Hair follicular keratinocyte (primary cell): ENCODE data around the genes KLF17, RPS8 and UROD.

- RAMPAGE, long total RNA, result no peak
Observed at GRCh38 chr1:43947549-43948536, 1.1 kb downstream of the IPO13 start.

DNA sequence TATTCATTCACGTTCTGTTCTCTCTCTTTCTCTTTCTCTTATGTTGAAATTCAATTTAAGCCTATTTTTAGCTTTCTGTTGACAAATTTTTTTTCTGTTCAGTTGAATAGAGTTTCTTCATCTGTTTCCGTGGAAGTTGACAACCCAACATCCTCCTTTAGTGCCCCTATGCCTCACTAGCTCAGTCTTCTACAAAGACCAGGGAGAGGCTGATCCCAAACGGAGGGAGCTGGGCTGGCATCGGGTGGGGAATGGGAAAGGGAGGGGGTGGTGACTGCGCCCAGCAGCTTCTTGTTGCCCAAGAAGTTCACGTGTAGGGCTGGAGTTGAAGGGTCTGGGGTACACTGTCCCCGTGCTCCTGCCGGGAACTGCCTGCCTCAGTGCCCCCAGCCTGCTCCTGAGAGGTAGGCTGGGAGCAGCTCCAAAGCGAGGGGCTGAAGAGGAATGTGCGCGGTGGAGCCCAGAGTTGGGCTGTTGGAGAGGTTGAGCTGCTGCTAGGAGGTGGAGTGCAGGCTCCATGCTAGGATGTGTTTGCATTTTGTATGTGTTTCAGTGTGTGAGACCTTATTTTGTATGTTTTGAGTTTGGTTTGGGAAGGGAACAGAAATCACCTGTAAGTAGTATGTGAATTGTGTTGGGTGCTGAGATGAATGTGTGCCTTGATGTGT lies 5.3 kb upstream of the DPH2 start:
- RAMPAGE, long total RNA, result no peak

- RAMPAGE, long total RNA, result no peak
Observed at GRCh38 chr1:43975090-43975711, 441 bp downstream of the ATP6V0B start.

GRCh38 chr1:43992354-43992960 lies 1.1 kb downstream of the CCDC24 start:
- RAMPAGE, long total RNA, result no peak

- RAMPAGE, long total RNA, result no peak
Observed at GRCh38 chr1:44022071-44022381, 9.2 kb downstream of the SLC6A9 start.

- RAMPAGE, long total RNA, result no peak
Observed at GRCh38 chr1:44118559-44119367, at the start of gene KLF17. TSS of gene KLF17 (plus strand) at chr1:44118821.

- RAMPAGE, long total RNA, result no peak
Observed at GRCh38 chr1:44222621-44223534, 9.6 kb downstream of the DMAP1 start.

- RAMPAGE, long total RNA, result no peak
Observed at GRCh38 chr1:44237993-44238556, 24.8 kb downstream of the DMAP1 start.

DNA sequence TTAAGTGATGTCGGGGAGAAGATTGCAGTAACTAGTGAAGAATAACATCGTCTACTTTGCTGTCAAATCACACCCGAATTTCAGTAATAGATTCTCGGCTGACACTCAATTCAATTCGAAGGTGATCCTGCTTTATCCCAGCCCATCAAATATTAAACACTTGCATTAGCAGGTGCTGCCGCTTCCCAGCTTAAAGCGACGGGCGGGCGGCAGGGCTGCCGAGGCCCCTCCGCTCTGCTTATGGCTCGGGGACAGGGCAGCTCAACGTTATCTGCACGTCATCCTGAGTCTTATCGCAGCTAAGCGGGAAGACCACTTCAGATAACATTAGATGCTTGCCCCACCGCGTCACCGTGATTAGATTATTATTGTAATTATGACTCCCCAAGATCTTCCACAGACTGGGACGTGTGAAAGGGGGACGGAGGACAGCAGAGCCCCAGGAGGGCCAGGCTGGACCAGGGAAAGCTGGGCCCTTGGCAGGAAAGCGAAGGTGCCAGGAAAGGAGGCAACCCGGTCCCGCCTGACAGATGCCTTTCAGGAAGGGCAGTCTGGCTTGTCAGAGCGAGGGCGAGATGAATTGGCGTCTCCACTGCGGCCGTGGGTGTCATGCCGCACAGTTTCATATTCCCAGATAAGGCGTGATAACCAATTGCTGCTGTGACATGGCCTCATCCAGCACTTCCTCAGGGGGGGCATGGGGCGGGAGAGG lies 36.9 kb downstream of the DMAP1 start:
- RAMPAGE, long total RNA, result no peak

DNA sequence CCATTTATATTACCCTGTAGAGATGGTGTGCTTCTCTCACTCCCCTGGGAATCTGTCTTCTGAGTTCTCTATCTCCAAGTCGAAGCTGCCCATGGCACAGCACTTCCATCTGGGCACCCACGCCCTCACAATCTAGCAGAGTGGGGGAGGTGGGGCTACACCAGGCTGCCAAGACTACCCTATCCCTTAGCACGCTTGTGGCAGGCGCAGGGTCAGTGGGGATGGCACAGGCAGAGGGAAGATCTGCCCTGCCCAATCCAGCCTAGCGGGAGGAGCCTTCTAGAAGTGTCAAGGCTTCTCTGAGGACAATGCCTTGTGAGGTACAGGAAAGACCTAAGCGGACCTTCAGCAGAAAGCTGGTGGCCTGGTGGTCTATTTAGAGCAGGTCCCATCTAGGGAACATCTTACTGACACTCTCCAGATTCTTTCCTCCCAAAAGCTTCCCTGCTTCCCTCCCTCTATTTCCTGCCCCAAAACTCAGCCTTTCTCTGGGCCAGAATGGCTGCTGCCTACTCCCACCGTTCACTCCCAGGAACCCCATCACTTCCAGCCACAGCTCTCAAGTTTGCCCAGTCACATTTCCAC lies 49.2 kb downstream of the DMAP1 start:
- RAMPAGE, long total RNA, result no peak

DNA sequence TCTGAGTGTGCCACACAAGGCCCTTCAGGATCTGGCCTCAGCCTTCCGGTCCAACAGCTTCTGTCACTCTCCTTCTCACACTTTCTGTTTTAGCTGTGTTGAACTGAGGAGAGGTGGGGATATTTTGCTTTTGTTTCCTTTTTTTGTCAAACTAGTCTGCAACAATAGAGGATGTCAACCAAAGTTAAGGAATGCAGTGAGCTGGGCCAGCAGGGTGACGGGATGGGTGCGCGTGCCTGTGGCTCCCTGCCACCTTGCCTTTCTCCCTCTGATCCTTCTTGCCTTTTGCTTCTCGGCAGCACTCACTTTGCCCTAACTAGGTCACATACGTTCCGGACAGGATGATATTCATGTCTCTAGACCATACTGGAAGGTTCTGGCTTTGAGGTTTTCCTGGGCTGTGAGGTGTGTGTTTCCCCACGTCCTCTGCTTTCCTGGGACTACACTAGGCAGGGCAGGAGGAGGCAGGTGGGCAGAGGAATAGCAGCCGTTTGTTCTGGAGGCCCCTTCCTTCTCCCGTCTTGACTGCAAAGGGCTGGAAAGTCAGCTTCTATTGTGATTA lies 67.7 kb downstream of the RNF220 start:
- RAMPAGE, long total RNA, result no peak

DNA sequence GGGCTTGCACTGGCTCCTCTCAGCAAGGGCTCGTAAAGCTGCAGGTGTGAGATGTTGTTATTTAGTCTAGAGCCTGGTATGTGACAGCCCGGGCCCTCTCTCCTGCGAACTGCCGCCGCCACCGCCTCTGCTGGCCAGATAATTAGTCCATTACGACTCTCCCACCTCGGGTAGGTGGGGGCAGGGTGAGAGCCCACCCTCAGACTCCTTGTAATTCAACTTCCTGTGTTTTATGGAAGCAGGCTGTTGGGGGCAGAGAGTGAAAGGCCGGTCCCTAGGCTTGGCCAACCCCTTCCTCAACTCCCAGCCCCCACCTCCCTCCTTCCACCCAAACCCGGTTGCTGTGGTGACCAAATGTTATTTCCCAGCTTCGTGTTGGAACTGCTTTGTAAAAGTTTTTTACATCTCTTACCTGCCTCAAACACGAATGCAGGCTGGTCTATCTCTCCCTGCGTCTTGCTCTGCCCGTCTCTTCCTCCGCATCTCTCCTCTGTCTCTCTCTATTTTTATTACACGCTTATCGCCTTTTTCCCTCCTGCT lies 119.2 kb downstream of the RNF220 start:
- RAMPAGE, long total RNA, result no peak

DNA sequence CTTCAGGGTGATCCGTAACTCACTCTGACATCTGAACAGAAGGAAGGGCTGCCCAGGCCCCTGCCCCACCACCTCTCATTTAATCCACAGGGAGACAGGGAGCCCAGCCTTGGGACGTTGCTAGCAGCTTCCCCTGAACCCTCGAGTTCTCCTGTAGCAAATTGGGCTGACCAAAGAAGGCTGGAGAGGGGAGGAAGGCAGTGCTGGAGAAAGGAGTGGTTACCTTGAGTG lies 131.7 kb downstream of the TMEM53 start:
- RAMPAGE, long total RNA, result no peak

- RAMPAGE, long total RNA, result no peak
Observed at GRCh38 chr1:44543313-44543798, 130.9 kb downstream of the TMEM53 start.

DNA sequence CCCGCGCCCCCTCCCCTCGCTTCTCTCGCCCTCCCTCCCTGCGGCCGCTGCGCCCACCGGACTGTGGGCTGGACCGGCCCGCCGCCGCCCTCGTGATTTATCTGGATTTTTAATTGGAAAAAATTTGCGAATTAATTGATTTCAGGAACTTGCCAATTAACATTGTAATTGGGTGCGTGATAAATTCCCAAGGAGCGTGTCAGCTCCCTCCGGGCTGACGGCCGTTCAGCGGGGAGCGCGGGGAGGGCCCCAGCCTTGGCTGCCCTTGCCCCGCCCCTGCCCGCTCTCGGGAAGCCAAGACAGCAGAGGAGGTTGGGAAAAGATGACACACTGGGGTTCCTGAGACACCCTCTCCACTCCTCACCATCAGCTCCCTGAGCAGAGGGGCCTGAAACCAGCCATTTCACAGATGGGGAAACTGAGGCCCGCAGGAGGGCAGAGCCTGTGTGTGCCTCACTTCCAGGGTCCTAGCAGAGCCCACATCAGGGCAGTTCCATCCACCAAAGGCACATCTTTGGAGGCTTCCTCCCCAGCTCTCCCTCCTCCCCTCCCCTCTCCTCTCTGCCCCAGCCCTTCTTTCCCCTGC lies 56.9 kb downstream of the TMEM53 start:
- RAMPAGE, long total RNA, result no peak

DNA sequence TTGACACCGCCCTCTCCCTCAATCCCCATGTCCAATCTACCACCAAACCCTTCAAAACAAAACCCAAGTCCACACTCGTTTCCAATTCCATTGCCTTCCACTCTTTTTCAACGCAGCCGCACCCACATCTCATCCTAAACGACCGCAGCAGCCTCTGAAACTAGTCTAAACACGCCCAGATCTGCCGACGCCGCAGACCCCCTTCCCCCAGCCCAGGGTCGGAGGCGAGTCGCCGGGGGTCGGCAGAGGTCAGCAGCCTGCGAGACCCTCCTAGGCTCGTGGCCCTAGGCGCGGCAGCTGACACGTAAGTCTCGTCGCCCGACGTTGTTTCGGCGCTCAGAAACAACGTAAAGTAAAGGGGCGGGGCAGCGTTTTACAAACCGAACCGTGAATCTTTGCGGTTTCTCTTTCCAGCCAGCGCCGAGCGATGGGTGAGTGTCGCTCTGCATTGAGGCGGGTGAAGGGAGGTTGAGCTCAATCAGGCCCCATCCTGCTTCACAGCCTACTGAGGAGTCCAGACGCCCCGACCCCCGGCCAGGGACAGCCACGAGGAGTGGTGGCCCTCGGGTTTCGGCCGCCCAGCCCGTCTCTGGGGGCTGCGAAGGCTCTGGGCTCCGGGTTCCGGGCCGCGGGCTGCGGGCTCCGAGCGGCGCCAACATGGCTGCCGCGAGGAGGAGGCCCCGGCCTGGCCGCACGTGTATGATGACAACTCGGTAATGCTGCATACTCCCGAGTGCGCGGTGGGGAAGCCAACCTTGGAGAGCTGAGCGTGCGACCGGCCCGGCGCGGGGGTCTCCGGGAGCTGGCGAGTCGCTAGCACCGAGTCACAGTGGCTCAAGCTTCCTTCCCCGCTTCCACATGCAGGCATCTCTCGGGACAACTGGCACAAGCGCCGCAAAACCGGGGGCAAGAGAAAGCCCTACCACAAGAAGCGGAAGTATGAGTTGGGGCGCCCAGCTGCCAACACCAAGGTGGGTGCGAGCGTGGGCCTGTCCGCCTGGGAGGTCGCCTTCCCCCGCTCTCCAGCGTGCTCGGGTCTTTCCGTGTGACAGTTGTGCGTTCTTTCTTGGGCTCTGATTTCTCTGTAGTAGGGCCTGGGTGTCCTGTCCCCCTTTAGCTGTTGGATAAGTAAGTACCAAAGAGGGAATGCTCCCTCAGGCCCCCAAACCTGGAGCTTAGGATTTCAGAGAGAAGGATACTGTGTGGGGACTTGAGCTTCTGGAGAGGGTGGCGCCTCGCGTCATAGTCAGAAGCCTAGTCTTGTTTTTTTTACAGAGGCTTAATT lies at the start of gene RPS8:
Gene RPS8, plus strand, starts transcription at position 371 of the 1,285 bp plus-strand sequence.
- RAMPAGE, long total RNA, result start-site peak on the plus strand centred at position 412 of the sequence, 24 bp wide, 8,840 and 965 reads in 2 replicates

GRCh38 chr1:44803007-44803433 lies 2.8 kb downstream of the PLK3 start:
- RAMPAGE, long total RNA, result no peak

GRCh38 chr1:45002316-45003301 lies 8.5 kb downstream of the HECTD3 start:
- RAMPAGE, long total RNA, result no peak

DNA sequence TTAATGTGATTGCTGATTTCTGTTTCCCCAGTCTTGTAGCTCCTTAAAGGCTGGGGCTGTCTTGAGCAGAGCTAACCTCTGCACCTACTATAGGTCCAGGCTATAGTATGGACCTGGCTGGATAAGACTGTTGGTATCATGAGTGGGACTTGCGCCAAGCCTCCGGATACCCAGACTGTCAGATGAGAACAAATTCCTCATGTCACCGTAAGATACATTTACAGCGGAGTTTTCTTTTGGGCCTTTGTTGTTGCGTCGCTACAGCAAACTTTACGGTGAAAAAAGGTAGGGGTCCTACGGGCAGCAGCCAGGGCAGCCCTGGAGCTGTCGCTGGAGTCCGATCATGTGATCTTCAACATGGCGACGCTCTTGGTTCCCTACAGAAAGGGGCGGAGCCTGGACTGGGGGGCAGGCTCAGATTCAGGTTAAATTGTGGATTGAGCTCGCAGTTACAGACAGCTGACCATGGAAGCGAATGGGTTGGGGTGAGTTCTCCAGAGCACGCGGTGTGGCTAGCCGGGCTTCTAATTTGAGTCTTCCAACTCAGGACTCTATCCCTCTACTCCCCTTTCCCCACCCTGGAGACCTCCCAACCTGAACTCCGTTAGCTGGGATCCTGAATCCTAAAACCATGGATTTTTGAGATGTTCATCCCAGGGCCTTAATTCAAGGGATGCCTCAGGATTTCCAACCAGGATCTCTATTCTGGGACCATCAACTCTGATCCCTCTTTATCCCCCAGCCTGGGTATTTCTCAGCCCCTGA lies at the start of gene UROD:
Gene UROD, plus strand, starts transcription at position 454 of the 765 bp plus-strand sequence.
- RAMPAGE, long total RNA, result start-site peak on the plus strand centred at position 449 of the sequence, 28 bp wide, 426 and 135 reads in 2 replicates

- RAMPAGE, long total RNA, result no peak
Observed at GRCh38 chr1:45340846-45341533, 1.0 kb downstream of the TOE1 start.